Epithelial cell of prostate (primary cell): ENCODE measurements around a stretch of chr10.

GRCh38 chr10:34405561-34406224 is 409.4 kb downstream of the PARD3 start:
- RRBS = no CpG with 5 or more reads among the region's 2 CpGs

DNA sequence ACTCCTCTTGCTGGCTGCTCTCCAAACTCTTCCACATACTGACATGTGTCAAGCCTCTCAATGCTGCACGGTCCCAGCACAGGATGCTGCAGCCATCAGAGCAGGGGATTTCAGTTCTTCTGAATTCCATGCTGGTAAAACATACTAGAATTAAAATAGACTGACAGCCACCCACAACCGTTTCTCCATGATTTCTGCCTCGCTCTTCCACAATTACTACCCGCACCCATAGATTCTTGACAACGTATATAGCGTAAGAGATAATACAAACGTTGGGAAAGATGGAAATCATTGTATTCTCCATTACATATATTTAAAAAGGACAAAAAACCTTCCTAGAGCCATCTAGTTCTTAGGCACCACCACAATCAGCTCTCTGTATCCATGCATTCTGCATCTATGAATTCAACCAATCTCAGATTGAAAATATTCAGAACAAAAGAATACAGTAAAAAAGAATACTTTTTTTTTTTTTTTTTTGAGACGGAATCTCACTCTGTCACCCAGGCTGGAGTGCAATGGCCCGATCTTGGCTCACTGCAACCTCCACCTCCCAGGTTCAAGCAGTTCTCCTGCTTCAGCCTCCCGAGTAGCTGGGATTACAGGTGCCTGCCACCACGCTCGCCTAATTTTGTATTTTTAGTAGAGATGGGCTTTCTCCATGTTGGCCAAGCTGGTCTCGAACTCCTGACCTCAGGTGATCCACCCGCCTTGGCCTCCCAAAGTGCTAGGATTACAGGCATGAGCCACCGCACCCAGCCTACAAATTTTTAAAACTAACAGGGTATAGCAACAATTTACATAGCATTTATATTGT is 206.8 kb downstream of the PARD3 start:
- RRBS = no CpG with 5 or more reads among the region's 15 CpGs

GRCh38 chr10:34699012-34699648 is 116.0 kb downstream of the PARD3 start:
- RRBS = no CpG with 5 or more reads among the region's 4 CpGs

DNA sequence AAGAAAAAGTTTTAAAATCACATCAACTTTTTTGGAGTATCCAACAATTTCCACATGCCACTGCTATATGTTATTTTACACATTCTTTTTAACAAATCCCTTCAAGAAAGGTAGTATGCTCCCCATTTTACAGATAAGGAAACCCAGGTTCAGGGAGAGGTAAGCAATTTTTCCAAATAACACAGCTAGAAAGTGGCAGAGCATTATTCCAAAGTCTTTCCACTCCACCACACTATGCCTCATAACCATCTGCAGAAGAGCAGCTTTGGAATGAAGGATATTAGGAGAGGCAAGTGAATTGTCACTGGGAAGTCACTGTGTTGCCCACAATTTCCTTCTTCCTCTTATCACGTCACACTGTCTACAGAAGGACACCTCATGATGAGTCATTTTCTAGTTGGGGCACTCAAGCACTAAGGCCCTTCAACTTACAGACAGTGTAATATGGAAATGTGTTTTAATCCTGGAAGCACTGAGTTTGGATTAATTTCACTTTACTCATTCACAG is 56.8 kb downstream of the PARD3 start:
- RRBS = no CpG with 5 or more reads among the region's 1 CpG

DNA sequence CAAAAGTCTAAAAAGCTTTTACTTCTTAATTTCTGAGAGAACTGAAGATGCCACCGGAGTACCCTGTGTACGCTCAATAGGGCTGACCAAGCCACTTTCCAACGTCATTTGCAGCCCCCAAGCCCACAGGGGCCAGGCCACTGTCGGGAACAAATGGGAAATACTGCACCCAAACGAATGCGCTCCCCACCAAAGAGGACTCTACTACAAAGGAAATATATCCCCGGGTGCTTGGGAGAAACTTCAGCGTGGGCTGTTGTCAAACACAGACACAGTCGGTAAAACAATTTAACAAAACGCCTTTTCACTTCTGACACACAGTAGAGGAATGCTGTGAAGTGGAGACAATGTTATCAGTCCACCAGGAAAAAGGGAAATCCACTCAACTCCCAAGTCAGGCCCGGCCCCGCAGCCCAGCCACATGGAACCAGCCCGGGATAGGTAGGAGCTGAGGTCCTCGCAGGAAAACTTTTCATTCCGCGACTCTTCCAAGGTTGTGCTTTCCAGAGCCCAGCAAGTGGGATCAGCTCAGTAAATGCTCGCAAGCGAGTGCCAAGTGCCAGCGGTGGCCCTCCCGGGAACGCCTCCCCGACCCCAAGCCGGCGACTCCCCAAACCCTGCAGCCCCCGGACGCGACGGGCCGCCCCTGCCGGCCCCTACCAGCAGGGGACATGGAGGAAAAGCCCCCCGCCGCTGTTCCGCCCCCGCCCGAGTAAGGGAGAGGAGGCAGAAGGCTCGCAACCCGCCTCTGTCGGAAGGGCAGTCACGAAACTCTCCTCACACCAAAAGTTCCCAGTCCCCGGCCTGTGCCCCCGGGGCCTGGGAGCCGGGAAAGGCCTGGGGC is 1.2 kb downstream of the PARD3 start:
- RRBS = no CpG with 5 or more reads among the region's 42 CpGs

DNA sequence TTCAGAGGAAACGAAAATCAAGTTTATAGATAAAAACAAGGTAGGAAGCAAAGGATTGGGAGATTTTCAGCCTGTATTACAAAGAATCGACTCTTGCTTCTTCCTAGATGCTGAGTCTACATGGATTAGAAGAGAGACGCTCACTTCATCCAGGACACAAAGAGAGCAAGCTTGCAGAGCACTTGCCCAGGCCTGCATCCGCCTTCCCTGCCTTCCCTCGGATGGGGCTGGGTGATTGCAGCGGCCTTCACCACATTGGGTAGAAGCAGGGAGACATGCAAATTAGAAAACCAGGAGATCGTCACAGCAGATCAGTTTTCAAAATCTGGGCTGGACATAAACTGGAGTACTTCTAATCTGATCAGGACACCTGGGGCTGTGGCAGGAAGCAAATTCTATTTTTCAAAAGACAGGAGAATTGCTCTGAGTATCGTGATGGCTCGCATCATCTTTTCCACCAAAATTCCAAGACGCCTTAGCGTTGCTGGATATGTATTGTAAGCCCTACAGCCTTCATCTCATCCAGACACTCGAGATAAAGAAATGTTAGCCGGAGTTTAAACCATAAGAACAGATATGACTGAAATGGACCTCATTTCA is 91.0 kb upstream of the PARD3 start:
- RRBS = no CpG with 5 or more reads among the region's 13 CpGs

DNA sequence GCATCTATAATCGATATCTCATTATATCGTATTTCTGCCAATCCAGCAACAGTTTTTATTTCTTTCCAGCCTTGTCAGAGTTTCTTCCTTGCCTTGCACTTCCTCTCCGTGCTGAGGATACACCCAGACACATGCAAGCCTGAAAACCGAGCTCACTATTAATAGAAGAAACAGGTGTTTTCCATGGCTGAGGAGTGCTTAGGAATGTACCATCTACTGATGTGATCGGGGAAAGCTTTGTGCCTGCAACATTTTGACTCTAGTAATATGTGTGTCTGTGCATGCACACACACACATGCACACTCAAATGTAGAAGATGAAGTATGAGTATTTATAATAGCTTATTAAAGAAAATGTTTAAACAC is 82.6 kb downstream of the CREM start:
- RRBS = no CpG with 5 or more reads among the region's 5 CpGs

GRCh38 chr10:35331793-35332433 is 4.4 kb upstream of the CCNY start:
- RRBS = no CpG with 5 or more reads among the region's 7 CpGs

- RRBS = under 1% methylated on average over 29 of the region's 97 CpGs
These were observed 690 bp downstream of the CCNY start for GRCh38 chr10:35336836-35337561.

DNA sequence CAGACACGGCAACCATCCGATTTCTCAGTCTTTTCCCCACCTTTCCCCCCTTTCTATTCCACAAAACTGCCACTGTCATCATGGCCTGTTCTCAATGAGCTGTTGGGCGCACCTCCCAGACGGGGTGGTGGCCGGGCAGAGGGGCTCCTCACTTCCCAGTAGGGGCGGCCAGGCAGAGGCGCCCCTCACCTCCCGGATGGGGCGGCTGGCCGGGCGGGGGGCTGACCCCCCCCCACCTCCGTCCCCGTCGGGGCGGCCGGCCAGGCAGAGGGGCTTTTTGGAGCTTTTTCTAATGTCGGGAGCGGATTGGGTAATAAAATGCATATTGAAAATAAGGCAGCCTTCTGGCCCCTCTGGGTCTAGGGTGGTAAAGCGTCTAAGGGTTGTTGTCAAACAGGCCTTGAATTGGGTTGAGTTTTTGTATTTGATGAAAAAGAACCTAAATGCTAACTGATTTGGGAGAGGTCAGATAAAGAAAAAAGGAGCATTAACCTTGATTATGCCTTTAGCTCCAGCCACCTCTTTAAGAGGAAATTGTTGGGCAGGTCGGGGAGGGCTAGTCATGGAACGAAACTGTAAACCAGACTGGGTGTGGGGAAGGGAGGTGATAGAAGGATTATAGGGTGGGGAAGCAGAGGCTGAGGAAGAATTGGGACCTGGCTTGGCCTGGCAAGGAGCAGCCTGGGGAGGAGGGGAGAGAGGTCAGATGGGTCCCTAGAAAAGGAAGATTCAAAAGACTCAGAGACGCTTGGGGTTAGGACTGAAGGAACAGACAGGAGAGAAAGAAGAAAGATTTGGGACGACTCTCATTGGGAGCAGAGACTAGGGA is 70.5 kb downstream of the CCNY start:
- RRBS = no CpG with 5 or more reads among the region's 23 CpGs

DNA sequence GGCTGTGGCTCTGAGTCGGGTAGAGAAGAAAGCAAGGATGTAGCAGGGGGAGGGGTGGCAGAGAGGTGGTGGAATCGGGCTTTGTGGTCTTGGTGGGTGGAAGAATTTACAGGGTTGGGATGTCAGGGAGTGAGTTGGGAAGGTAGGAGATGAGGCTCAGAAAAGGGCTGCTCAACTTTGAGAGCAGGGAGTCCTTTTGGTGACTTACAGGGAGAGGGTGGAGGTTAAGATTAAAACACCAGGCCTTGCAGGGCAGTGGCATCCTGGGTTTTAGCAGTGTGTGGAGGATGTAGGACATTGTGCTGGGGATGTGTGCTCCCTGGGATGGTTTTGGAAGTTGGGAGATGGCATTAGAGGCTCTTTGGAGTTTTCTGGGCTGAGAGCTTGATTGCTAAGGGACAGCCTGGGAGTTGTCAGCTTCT is 113.8 kb downstream of the CCNY start:
- RRBS = no CpG with 5 or more reads among the region's 2 CpGs

GRCh38 chr10:36349745-36350121 is 707.6 kb upstream of the FZD8 start:
- RRBS = no CpG with 5 or more reads among the region's 6 CpGs

DNA sequence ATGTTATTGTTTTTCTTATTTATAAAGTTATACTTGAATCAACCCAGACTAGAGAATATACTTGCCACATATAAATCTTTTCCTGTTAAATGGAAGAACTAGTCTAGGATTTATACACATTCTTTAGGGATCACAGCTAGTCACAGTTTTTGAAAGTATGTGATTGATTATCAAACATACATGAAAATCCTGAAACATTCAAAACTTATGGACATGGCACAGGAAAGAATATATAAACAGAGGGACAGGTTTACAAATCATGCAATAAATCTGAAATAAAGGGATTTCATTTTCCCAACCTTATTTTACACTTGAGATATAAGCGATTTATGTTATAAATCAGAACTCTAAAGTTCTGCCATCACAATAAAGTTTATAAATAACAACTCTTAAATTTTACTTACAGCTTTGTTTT is 98.8 kb upstream of the ANKRD30A start:
- RRBS = no CpG with 5 or more reads among the region's 1 CpG

- RRBS = no CpG with 5 or more reads among the region's 2 CpGs
These were observed 296.7 kb downstream of the ZNF248 start for GRCh38 chr10:37560742-37561029.

DNA sequence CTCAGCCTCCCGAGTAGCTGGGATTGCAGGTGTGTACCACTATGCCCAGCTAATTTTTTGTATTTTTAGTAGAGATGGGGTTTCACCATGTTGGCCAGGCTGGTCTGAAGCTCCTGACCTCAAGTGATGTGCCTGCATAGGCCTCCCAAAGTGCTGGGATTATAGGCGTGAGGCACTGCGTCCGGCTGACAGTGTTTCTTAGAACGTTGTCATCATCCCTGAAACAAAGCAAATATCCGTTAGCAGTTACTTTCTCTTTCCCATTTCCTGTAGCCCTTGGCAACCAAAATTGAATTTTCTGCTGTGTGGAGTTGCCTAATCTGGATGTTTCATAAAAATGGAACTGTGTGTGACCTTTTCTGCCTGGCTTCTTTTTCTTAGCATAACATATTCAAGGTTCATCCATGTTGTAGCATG is 22.4 kb downstream of the ZNF33A start:
- RRBS = no CpG with 5 or more reads among the region's 6 CpGs

DNA sequence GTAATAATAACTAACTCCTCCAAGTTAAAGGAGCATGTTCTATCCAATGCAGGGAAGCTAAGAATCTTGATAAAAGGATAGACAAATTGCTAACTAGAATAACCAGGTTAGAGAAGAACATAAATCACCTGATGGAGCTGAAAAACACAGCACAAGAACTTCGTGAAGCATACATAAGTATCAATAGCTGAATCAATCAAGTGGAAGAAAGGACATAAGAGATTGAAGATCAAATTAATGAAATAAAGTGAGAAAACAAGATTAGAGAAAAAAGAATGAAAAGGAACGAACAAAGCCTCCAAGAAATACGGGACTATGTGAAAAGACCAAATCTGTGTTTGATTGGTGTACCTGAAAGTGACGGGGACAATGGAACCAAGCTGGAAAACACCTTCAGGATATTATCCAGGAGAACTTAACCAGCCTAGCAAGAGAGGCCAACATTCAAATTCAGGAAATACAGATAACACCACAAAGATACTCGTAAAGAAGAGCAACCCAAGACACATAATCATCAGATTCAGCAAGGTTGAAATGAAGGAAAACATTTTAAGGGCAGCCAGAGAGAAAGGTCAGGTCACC is 12.5 kb downstream of the ZNF37A start:
- RRBS = no CpG with 5 or more reads among the region's 5 CpGs

GRCh38 chr10:38986260-38986566 is 892.1 kb downstream of the ZNF37A start:
- RRBS = no CpG with 5 or more reads among the region's 3 CpGs

DNA sequence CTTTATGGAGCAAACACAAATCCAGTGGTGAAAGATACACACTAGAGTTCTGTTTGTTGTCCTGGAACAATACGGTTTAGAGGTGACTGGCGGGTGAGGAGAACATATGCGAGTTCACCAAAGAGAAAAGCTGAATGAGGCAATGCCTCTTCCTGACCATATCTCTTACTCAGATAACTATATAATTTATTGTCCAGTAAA is 513.5 kb downstream of the ZNF33B start:
- RRBS = no CpG with 5 or more reads among the region's 3 CpGs

- RRBS = no CpG with 5 or more reads among the region's 5 CpGs
These were observed 11.1 kb downstream of the BMS1 start for GRCh38 chr10:42793739-42794124.

- RRBS = 2% methylated on average over 12 of the region's 55 CpGs
These were observed 28.5 kb downstream of the RET start for GRCh38 chr10:43105180-43105864.